Measurements from ENCODE around the gene C1orf100.

DNA sequence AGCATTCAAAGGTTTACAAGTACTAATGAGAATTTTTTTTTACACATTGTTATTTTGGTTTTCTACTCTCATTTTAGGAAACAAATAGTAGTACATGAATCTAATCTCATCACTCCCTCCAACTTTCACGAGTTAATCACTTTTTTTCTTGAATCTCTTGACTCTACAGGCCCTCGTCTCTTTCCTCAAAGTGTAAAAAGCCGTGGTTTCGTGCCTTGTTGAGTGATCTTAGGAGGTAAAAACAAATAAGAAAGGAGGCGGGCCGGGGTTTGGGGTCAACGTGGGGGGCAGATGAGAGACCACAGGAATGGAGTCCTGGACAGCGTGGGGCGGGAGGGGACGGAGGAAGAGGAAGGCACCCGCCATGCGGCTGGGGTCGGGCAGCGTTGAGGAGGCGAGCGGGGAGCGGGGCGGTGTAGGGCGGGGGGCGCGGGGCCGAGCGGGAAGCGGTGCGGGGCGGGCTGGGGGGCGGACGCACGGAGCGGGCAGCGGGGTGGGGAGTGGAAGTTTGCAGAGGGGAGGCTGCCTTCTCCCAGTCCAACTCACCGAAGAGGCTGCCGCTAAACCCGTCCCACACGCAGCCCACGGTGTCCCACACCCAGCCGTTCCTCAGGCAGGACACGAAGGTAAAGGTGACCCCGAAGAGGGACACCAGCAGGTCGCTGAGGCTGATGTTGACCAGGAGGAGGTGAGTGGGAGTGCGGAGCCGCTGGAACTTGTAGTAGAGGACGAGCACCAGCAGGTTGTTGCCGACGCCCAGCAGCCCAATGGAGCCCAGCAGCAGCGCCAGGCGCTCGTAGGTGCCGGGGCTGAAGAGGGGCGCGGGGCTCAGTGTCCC, 614 bp downstream of the CHML start:
- PRO-cap, 2 experiments: no peak in any of the 2 experiments

DNA sequence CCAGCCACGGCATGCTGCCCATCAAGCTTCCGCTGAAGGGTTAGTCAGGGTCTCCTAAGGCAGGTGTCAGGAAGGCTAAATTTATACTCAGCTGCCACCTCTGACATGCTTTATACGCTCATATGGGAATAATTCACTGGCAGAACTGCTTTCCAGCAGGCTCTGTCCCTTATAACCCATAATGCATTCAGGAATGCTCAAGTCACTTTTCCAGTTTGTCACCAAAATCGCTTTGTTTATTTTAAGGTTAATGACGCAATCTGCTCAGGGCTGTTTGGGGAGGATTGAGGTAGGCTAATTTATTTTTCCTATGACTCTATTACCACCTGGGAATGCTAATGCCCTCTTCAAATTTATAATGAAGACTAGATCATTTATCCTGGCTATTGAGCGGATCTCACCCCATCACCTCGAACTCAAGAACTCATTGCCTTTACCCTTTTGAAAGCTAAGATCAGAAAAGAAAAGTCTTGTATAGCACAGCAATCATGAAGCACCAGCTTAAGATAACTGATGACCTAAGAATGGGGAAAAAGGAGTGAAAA, 97.9 kb downstream of the WDR64 start:
- PRO-cap, 2 experiments: no peak in any of the 2 experiments

DNA sequence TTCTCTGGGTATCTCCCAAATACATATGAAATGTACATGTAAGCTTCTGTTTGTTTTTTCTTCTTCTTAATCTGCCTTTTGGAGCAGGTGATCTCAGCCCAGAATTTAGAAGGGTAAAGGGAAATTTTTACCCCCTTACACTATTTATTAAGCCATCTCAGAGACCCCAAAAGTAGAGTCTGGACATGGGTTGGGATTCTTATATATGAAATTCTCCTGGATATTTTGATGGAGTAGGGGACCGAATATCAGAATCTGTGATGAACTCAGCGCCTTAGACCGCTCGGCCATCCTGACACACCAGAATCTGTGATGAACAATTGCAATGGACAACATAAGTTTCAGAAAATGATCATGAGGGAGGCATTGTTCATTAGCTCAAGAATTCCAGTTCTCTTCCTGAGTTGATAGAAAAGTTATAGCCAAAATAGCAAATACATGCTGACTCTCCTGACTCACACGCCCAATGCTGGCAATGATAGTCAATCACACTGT, 221.7 kb downstream of the PLD5 start:
- PRO-cap, 2 experiments: no peak in any of the 2 experiments

- PRO-cap, 2 experiments: no peak in any of the 2 experiments
These were observed 259.6 kb upstream of the PLD5 start for GRCh38 chr1:242784019-242784664.

GRCh38 chr1:243235459-243235880, 19.6 kb downstream of the CEP170 start:
- PRO-cap, 2 experiments: no peak in any of the 2 experiments

DNA sequence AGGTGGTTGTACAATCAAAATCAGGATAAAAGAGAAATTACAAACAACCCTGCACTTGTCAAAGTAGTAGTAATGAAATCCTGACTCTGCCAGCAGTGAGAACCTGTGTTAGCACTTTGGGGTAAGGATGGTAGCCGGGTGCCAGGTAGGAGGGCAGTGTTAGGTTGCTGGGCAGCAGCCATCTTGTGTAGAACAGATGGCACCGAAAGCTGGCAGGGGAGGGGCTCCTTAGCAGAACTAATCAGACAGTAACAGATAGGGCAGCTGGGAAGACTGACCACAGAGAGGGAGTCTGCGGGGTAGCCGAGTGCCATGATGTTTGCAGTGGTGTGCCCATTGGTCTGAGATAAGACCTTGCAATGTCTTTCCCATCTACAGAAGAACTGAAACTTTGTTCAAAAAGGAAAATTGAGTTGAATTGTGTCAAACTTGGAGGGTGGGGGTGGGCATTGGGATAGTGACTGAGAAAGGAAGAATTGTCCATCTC, 137.3 kb downstream of the SDCCAG8 start:
- PRO-cap, 2 experiments: no peak in any of the 2 experiments

- PRO-cap, 2 experiments: no peak in any of the 2 experiments
These were observed 200.2 kb downstream of the SDCCAG8 start for GRCh38 chr1:243455549-243456887.

DNA sequence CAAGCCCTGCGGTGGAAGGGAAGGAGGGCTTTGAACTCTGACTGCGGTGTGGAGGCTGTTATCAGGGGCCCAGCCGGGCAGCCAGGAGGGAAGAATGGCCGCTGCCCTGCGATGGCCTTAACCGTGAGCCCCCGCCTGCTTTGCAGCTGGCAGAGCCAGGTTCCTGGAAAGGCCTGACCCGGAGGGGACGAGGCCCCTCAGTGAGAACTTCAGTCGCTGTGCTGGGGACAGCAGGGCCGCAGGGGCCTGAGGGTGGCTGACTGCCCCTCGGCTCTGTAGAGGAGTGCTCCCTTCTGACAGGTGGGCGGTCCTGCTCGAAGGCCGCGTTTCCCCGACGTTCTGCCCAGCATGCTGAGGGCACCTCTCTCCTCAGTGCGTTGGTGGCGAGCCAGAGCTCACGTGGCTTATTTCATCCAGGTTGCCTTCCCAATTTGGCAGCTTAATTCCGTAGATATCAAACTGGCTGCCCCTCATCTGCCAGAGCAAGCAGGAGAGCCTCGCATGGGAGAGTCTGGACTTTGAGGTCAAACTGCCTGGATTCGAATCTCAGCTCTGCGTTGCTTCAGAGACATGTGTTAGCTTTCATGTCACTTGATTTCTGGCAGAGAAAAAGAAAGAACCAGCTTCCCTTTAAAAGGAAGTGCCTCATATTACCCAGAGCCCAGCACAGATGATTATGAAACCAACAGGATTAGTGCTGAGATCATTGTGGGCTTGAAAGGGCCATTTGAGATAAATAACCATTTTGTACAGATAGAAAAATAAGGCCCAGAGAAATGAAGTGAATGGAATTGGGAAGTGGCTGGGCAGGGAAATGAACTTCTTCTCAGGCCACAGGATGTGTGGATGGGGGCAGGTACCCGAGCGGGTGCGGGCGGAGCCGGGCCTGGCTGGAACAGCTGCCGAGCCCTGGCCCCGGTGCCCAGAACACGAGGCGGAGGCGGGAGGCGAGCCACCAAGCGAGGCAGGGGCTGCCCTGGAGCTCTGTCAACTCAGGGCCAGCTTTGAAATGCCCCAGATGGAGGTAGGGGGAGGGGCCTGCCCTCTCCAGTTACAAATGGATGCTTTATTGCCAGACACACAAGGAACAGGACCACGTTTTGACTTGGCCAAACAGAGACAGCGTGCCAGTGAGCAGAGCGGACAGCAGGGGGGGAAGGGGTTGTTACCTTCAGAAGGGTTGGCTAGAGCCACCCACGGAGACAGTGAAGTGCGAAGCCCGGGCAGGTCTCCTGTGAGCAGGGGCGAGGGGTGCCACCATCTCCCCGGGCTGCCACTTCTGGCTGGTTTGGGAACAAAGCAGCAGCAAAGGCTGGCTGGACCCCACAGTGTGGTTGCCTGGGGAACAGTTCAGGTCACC, 240.0 kb downstream of the SDCCAG8 start:
- PRO-cap, 2 experiments: no peak in any of the 2 experiments

GRCh38 chr1:243749554-243750764, 100.1 kb downstream of the AKT3 start:
- PRO-cap, 2 experiments: no peak in any of the 2 experiments

DNA sequence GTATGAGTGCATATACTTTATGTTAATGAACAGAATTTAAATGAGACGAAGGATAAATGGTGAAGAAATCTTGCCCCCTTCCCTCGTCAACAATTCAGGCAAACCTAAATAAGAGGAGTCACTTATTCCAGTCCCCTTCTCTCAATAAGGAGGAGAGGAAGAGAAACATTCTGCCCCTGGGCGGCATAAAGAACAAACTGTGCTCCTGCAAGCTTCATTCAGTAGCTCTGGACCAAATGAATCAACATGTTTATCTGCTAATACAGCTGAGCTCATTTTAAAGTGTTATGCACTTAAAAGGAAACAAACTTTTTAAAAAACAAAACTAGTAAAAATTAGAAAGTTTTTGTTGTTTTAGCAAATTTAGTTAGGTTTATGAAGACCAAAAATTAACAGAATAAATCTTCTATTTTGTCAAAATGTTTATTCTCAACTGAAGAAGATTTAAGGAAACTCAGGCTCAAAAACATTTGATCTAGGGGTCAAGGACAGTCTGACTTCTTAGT, 58.4 kb downstream of the AKT3 start:
- PRO-cap, 2 experiments: no peak in any of the 2 experiments

DNA sequence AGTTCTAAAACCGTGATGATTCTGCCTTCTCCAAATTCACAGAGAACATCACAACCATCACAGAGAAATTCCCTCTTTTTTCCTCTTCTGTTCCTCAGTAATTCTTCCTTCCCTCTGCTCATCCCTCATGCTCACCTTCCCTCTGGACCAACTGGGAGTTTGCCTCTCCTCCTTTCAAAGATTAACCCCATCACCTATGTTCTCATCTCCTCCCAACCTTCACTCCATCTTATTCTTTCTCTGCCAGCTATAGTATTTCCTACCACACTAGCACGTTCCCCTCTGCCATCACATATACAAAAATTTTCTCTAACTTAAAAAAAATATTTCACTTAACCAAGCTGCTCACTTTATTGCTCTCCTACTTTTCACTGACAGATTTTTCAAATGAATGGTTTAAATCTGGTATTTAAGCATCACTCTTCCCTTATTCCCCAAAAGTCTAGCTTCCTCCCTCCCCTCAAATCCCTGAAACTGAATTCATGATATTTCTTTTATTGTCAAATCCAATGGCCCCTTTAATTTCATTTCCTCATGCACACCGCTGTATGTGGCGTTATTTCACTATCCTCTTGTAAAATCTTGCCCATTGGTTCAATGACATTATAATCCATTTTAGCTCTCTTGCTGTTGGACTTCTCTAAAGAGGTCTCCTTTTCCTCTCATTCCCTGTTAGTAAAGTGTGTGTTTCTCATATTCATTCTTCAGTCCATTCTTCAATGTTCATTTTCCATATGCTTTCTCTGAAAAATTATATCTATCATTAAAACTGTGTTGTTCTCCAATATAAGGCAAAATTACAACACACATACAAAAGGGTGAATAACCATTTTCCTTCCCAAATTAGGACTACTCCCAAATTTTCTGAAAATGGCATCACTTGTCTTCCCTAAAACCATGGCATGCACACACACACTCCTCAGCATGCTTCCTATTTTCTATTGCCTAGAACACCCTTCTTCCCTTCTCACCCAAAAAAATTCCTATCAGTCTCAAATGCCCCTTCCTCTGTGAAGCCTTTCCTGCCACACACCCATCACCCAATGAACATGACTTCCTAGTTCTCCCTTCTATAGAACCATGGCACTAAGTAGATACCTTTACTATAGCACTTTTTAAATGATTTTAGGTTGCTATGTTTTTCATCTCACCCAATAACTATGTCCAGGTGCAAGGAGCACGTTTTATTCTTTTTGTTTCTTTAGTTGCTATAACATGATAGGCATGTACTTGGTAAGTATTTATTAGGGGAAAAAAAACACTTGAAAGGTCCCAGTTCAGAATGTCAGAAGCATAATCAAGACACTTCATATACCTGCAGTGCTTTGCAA, 44.5 kb downstream of the AKT3 start:
- PRO-cap, 2 experiments: no peak in any of the 2 experiments

- PRO-cap, 2 experiments: no peak in any of the 2 experiments
These were observed 2.7 kb downstream of the ZBTB18 start for GRCh38 chr1:244053709-244054207.

GRCh38 chr1:244300789-244301396, 51.5 kb upstream of the C1orf100 start:
- PRO-cap, 2 experiments: no peak in any of the 2 experiments

DNA sequence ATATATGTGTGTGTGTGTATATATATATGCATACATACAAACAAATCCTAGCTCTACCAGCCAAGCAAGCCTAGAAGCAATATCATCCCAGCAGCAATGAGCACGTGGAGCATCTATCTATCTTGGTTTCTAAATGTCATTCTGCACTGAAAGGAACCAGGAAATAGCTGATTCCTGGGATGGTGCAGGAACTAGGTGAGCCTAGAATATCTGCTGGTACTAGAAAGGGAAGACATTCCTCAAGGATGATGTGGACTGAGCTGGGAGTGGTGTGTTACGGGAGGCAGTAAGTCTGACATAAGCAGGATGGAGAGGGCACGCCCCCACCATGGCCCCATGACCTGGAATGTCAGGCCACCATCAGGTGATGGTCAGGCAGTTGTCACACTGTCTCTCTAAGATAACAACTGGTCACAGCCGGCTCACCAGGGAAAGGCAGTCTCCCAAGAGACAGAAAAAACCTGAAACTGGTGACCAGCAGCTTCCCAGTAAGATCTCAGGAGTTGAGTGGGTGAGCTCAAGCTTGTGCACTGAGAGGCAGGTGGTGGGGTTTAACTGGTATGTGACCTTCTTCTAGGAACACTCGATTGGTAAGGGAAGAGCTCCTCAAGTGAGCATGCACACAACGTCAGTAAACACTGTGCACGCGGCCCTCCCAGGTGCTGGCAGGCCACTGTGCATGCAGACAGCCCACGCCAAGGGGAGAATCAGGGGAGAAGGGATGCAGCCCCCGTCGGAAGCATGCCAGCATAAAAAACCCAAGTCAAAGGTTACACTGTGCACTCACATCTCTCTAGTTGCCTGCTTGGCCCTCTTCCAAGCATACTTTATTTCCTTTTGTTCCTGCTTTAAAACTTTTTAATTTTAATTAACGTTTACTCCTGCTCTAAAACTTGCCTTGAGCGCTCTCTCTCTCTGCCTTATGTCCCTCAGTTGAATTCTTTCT, 49.4 kb upstream of the C1orf100 start:
- PRO-cap, 2 experiments: no peak in any of the 2 experiments

DNA sequence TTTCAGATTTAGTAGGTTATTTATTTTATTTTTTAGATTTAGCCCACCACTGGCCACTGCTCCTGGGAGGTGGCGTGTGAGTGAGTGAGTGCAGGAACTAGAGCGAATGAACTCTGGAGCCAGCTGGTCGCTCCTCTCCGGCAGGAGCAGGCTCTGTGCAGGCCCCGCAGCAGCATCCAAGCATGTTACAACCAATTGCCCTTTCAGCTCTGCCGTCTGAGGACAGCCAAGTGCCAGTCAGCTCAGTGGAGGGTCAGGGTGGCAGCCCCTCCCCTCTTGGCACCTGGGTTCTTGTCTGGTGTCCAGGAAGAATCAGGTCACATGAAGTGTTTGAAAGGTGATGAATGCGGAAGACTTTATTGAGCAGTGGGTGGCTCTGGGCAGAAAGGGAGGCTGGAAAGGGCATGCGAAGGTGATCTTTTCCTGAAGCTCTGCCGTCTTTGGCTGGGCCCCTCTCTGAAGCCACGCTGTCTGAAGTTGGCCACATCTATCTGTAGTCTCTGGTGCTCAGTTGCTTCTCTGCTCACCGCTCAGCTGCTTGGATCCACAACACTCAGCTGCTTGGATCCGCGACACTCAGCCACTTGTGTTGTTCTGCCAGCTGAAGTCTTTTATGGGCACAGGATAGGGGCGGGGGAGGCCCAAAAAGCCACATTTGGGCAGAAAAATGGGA, 40.6 kb upstream of the C1orf100 start:
- PRO-cap, 2 experiments: peak in 1 of 2 experiments; most common minus-strand start position 586 of the sequence (in 1)

DNA sequence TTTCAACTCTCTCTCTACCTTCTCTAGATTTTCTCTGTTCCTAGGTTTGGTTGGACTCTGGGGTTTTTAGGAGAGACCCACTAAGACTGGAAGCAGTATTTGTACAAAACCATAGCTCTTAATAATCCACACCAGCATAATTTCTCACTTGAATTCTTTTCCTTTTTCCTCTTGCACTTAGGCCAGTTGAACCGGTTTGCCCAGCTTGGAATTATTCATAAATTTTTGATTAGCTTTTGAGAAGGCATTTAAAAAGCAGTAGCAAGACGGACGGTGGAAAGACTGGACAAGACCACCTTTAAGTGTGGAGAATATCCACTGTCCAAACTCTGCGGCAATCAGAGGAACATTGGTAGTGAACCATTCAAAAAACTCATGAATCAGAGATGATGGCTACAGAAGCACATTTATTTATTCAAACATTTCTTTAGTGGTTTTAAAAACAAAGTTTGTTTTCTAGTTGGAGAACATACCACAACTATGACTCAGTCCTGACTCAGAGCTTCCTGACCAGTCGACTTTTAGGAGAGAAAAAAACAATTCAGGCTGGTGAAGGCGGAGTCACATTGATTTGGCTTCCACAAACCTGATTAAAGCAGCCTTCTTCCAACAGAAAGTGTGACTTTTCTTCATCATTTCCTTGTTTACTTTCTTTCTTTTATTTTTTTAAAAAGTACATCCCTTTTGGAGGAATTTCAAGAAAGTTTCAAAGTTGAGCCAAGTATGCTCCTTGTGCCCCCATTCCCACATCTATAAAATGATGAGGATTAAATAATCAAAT, 29.6 kb upstream of the C1orf100 start:
- PRO-cap, 2 experiments: no peak in any of the 2 experiments

GRCh38 chr1:244352434-244352788, at the start of gene C1orf100:
Gene C1orf100, plus strand, starts transcription at chr1:244352635.
- PRO-cap, 2 experiments: no peak in any of the 2 experiments

DNA sequence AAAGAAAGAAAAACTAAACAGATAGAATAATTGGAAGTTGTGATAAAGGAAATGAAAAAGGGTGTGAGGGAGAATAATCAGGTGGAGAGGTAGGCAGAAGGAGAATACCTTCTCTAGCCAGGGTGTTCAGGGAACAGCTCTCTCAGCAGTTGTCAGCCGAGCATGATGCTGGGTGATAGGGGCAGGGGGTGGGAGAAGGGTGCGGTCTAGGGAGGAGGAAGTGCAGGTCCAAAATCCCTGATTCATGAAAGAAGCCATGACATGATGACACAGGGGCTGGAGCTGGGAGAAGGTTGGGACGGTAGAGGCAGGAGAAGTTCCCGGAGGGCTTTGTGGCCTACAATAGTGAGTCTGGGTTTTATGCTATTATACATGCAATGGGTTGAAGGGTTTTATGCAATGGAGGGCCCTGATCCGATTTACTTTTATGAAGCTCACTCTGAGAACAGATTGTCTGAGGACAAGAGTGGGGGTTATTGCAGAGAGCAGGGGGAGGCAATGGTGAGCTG, 14.5 kb downstream of the C1orf100 start:
- PRO-cap, 2 experiments: no peak in any of the 2 experiments

DNA sequence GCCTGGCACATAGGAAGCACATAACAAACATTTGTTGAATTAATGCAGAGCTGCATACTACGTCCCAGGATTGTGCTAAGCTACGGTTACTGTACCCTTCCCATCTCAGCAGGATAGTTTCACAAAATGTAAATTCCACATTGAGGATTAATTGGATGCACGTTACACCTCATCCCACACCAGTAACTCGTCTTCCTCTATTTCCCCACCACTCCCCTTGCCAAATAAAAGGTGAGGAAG, 691 bp upstream of the DESI2 start:
- PRO-cap, 2 experiments: peak in 1 of 2 experiments; most common minus-strand start position 199 of the sequence (in 1)

DNA sequence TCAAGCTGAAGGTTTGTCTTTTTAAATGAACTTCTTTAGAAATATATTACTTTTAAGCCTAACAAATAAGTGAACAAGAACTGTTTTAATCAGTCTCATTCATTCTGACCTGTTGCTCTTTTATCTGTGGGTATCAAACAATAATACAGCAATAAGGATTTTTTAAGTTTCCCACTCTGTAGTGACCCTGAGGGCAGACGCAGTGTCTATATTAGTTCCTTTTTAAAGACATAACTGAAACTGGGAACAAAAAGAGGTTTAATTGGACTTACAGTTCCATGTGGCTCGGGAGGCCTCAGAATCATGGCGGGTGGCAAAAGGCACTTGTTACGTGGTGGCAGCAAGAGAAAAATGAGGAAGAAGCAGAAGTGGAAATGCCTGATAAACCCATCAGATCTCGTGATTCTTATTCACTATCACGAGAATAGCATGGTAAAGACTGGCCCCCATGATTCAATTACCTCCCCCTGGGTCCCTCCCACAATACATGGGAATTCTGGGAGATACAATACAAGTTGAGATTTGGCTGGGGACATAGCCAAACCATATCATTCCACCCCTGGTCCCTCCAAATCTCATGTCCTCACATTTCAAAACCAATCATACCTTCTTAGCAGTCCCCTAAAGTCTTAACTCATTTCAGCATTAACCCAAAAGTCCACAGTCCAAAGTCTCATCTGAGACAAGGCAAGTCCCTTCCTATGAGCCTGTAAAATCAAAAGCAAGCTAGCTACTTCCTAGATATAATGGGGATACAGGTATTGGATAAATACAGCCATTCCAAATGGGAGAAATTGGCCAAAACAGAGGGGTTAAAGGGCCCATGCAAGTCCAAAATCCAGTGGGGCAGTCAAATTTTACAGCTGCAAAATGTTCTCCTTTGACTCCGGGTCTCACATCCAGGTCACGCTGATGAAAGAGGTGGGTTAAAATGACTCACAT, 13.9 kb downstream of the DESI2 start:
- PRO-cap, 2 experiments: no peak in any of the 2 experiments